ENCODE measurements around the genes MPEG1, OSBP, MS4A6E, MS4A8 and MS4A15.

GRCh38 chr11:58004449-58005203 is 19.1 kb upstream of the OR9Q1 start:
- PRO-cap = no peak

DNA sequence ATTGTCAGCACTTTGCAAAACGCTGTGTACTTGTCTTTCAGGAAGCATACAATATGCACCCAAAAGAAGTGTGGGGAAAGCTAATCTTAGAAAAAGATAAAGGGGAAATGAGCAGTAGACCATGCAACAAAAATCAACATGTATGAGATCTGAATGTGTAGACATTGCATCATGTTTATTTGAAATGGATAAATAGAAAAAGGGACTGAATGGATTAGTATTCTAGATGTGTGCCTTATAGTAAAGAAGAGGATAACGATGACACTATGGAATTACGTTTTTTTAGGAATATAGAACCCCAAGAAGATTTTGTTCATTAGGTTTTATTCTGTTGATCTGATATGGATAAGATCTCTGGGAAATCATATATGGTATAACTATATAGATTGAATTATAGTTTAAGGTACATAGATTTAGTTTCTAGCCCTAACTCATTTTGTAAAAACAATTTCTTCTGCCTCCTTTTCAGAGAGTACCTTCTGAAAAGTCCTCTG is 4.7 kb downstream of the CNTF start:
- PRO-cap = no peak

GRCh38 chr11:58730454-58730836 is 1.3 kb downstream of the GLYAT start:
- PRO-cap = no peak

- PRO-cap = no peak
Observed at GRCh38 chr11:58963407-58963758, 24.1 kb downstream of the GLYATL1 start.

GRCh38 chr11:59212706-59213836 is at the start of gene MPEG1:
MPEG1 (minus strand) TSS chr11:59212927.
- PRO-cap = unidirectional peak, minus-strand start at chr11:59212918

DNA sequence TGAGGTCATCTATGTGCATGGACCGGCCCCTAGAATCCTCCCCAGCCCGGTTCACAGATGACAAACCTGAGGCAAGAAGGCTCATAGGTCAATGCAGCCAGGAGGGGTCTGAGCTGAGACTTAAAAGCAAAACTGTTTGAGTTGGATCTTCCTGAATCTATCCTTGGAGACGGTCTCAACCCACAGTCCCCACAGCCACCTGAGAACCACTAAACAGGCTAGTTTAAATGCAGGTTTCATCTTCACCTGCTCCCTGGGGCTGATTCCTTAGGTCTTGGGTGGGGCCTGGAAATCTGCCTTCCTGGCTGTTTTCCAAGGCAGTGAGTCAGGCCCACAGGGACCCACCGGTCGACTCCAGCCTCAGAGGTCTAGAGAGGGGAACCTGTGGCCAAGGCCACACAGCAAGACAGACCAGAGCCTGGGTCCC is 55.3 kb upstream of the MPEG1 start:
- PRO-cap = no peak

- PRO-cap = no peak
Observed at GRCh38 chr11:59367208-59367470, 8.4 kb downstream of the OR5AN1 start.

GRCh38 chr11:59547640-59548456 is 36.5 kb downstream of the OR4D9 start:
- PRO-cap = no peak

DNA sequence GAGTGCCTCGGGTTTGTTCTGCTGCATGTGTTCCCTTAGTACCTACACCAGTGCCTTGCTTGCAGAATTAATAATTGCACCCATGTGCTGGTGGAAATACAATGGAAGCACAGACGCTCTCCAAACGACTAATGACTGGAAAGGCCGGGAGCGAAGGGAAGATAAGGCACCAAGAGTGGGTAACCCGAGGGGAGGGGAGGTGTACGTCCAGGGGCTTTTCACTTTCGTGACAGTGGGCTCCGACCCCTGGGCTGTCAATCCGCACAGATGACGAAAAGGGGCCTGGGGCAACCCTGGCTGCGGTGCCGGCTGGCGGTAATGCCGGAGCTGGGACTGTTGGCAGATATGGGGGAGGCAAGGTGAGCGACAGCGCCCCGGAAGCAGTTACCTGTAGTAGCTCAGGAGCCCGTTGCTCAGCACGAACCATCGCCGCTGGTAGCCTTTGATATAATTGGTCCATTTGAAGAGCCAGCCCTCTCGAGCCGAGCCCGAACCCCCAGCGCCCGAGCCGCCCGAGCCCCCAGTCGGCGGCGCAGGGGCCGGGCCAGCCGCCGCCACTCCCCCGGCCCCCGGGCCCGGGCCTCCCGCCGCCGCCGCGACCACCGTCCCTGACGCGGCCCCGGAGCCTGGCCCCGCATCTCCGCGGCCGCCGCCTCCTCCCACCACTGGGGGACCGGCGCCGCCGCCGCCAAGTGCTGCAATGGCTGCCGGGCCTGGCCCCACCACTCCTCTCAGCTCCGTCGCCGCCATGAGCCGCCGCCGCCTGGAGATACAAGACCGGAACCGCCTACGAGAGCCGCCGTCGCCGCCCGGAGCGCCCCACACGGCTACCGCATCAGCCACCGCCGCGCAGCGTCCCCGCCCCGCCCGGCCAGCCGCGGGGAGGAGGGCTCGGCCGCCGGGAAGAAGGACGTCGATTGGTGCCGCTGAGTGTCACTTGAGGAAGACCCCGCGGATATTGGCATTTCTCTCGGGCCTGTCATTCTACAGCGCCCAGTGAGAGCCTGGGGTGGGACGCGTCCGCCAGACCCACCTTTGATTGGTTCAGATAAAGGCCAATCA is at the start of gene OSBP:
OSBP (minus strand) TSS at position 860 of the 1,062 bp plus-strand sequence.
- PRO-cap = bidirectional peak, plus-strand start at position 523 of the sequence, minus-strand start at position 436 of the sequence; bidirectional peak, plus-strand start at position 665 of the sequence, minus-strand start at position 628 of the sequence; unidirectional peak, minus-strand start at position 765 of the sequence

DNA sequence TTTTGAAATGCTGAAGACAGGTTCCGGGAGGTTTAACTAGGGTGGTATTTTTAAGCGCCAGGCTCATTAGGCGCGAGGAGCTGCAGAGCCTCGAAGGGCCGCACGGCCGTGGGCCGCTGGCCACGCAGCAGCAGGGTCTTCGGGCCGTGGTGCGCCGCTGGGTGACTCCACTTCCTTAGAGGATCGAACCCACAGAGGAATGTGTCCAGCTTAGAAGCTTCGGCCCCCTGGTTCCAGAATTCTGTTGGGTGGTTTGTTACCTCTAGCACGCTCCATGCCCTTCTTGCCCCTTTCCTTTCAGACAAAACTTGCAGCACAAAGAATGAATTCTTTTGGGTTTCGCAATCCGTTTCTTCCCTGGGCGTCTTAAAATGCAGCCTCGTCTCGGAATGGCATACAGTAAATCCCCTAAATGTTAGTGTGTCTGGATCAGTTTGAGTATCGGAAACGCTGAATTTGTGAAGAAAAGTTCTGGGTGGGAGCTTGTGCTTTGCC is 813 bp upstream of the PATL1 start:
- PRO-cap = bidirectional peak, plus-strand start at position 66 of the sequence, minus-strand start outside the sequence; bidirectional peak, plus-strand start at position 459 of the sequence, minus-strand start at position 298 of the sequence

- PRO-cap = no peak
Observed at GRCh38 chr11:60179875-60180747, 2.8 kb downstream of the MS4A6A start.

DNA sequence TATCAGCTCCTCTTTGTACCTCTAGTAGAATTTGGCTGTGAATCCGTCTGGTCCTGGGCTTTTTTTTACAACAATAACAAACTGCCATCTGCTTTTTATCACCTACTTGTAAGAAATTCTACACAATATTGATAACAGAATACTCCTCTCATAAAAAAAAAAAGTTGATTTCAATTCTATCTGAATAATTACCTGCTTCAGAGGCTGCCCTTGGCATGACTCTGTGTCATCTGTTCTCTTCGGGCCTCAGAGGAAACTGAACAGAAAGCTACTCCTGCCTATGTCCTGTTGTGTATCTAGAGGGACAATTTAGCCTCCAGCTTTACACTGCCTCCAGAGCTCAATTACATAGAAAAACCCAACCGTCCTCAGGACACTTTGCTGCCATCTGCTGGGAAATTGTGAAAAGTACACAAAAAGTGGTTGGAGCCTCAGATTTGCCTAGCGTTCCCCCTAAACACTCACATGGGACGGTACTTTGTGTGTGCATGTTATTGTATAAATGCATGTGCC is 8.4 kb upstream of the MS4A4E start:
- PRO-cap = no peak

DNA sequence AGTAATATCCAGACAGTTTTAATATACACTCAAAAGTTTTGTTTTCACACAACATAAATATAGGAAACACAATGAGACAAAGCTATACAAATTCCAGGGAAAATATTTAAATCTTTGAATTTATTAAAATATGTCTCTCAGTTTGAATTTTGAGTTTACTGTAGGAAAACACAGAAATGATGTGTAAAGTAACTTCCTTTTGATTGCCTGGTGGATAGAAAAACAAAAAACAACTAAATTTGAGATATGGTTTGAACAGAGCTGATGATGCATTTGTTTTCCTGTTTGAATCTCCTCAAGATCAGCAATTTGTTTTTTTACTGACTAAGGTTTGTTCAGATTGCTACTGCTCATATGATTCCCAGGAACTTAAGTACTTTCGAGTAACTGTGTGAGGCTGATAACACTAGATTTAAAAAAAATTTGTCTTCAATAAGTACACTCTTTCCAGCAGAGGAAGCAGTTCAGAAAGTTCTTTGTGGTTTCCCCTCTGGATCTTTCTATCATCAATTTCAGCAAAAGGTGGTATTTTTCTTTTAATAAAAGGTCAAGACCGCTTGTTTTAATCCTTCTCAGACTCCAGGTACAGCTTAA is 12.5 kb upstream of the MS4A6E start:
- PRO-cap = no peak

DNA sequence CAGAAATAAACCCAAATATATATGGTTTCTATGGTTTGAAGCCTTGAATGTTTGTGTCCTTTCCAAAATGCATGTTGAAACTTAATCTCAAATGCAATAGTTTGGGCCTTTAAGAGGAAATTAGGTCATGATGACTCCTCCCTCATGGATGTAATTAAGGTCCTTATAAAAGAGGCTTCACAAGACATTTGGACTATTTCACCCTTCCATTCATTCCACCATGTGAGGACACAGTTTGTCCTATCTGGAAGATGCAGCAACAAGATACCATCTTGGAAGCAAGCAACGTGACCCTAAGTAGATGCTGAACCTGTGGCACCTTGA is at the start of gene MS4A6E:
MS4A6E (plus strand) TSS at position 196 of the 324 bp plus-strand sequence.
- PRO-cap = no peak

- PRO-cap = no peak
Observed at GRCh38 chr11:60498830-60499430, 6.4 kb downstream of the MS4A12 start.

DNA sequence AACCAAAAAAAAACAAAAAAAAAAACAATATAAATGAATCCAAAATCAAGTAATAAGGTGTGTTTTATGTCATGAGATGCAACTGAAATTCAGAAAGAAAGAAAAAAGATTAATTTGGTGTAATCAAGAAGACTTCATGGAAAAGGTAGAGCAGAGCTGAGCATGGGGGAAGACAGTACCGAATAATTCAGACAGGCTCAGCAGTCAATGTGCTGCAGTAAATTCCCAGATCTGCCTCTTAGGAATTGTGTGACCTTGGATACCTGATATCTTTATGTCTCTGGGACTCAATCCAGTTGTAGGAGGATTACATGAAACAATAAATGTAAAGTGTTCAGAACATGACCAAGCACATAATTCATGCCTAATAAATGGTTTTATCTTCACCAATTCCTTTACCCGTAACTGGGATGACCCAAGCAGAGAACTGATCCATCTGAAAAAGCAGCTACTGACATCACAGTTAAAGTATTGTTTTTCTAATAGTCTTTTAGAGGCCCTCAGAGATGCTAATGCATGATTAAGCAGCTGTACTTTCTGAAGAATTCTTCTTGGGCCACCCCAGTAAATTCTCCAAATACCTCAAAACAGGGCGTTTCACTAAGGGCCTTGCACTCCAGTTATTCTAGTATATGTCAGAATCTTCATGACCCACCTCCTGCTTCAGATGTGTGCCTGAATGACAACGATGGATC is 7.8 kb downstream of the MS4A12 start:
- PRO-cap = no peak

DNA sequence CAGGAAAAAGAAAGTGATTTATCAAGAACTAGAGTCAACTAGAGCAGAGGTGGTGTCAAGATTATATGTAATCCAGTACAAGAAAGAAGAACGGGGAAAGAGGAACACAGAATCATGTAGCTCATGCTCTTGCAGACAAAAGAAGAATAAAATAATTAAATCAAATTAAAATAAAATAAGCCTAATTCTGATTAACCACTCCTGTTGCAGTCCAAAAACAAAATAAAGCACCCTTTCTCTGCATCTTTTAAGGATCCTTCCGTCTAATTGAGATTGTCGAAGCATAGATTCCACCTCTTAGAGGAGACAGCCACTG is 10.0 kb downstream of the MS4A12 start:
- PRO-cap = no peak

DNA sequence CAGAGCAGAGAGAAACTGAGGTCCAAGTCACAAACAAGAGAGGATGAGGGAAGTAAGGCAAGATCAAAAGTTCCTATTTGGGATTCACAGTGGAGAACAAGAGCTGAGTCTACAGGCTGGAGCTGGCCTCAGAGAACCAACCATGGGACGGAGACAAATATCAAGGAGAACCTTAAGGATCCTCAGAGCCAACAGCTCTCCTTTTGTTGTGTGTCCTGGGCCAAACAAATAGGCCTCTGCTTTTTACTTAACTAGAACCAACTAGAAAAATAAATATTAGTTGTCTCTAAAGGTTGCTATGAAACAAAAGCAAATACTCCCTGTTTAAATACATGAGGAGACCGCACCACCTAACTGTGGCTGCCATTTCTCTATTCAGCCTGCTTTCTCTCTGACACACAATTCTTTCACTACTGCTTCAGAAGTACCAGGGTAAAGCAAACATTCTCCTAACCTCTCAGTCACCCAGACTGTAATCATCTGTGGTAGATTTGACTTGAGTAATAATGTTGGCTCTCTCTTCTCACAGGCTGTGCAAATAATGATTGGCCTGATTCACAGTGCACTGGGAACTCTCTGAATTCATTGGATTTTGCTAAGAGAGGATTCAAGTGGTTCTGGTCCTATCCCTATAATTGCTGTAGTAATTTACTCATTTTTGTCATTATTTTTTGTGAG is 41.1 kb upstream of the MS4A8 start:
- PRO-cap = no peak

- PRO-cap = no peak
Observed at GRCh38 chr11:60699009-60700118, at the start of gene MS4A8. MS4A8 (plus strand) TSS chr11:60699612.

GRCh38 chr11:60756770-60757265 is at the start of gene MS4A15:
MS4A15 (plus strand) TSS chr11:60756867.
- PRO-cap = no peak

All from penis (tissue), 1 donor.